Measurements from ENCODE around the genes NANOGP8 and RASGRP1.

DNA sequence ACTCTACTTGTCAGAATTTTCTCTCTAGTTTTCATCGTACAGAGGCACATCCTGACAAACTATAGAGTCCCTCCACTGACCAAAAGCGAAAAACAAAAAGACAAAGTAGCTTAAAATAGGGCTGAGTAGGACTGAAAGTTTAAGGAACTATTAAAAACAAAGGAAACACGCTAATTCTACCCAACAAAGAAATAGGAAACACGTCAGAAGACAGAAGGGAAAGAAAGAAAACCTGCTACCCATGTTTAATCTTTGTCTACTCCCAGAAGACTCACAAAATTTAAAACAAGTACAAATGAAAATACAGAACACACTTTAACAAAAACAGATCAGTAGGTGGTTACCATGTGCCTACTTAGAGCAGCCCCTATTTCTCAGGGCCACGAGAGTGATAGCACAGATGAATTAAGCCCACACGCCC, 26.4 kb downstream of the NANOGP8 start:
- PRO-cap, result no peak

GRCh38 chr15:35084893-35085349, at the start of gene NANOGP8:
TSS of gene NANOGP8 (minus strand) at chr15:35085295.
- PRO-cap, result no peak

DNA sequence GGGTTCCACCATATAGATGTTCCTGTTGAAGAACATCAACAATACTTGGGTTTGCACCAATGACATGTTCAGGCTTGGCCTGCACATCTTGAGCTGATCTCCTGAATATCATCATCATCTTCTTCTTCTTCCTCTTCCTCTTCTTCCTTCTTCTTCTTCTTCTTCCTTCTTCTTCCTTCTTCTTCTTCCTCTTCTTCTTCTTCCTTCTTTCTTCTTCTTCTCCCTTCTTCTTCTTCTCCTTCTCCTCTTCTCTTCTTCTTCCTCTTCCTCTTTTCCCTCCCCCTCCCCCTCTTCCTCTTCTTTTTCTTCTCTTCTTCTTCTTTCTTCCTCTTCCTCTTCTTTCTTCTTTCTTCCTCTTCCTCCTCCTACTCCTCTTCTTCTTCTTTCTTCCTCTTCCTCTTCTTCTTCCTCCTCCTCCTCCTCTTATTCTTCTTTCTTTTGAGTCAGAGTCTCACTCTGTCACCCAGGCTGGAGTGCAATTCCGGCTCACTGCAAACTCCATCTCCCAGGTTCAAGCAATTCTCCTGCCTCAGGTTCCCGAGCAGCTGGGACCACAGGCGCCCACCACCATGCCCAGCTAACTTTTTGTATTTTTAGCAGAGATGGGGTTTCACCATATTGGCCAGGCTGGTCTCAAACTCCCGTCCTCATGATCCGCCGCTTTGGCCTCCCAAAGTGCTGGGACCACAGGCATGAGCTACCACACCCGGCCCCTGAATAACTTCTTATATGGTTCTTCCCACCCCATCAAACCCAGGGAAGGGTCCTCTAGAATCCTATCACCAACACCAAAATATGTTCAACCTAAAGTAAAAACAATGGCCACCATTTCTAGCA, 198.0 kb upstream of the NANOGP8 start:
- PRO-cap, result no peak

DNA sequence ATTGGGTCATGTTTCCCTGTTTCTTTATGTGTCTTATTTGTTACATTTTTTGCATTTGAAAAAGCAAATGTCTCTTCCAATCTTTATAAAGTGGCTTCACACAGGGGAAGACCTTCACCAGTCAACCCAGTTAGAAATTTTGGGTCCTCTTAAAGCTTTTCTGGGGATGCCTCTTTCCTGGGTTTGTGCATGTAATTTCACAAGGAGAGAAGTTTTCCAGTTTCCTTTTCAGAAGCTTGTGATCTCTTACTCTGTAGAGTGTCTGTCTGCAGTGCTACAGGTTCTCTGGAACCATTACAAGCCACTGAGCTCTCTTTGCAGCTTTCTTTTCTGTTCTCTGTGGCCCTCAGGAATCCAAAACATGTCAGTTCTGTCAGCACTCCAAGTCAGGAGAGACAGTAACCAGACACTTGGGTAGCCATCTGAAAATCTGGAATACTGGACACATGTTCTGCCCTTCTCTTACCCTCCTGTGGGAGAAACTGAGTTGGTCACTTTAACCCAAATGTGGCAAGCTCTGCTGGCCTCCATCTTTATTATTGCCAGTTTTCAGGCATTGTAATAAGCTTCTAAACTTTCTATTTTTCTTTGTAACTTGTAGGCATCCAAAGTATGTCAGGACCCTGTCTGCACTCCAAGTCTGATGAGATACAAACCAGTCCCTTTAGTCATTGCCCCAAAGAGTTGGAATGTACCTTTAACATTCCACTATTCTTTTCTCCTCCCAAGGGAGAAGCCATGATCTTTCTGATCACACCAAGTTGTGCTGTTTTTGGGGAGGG, 183.8 kb downstream of the DPH6 start:
- PRO-cap, result no peak

DNA sequence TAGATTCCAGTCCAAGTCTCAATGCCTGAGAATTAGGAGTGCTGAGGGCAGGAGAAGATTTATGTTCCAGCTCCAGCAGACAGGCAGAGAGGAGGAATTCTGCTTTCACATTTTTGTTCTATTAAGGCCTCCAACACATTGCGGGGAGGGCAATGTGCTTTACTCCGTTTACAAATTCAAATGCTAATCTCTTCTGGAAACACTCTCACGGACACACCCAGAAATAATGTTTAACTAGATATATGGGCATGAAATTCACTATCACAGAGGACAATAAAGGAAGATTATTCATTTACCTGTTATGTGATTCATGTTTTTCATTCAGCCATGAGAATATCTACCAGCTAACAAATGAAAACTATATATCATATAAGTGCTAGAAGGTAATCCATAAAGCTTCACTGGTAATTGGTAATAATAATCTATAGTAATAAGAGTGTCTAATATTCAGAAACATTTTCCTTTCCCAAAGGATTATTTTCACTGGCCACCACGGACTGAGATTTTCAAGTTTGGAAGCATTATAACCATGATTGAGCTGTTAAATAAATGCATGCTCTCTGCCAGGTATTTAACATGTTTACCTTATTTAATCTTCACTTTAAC, 53.8 kb downstream of the DPH6 start:
- PRO-cap, result no peak

DNA sequence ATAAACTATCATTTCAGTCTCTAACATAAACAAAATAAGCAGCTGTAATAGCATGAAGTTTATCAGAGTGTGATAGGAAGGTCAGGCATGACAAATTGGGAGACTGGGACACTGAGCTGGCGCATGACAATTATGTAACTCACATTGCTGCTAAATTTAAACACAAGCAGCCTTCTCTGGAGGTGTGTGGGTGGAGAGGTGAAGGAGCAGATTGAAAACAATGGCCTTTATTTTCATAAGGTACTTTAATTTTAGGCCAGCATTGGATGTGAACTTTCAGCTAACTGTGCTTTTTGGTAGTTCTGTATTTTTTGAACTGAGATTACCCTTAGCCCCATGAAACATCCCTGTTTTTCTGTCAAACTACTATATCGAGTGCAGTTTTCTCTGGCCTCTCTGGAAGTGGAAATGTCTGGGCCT, 159.9 kb upstream of the DPH6 start:
- PRO-cap, result no peak

DNA sequence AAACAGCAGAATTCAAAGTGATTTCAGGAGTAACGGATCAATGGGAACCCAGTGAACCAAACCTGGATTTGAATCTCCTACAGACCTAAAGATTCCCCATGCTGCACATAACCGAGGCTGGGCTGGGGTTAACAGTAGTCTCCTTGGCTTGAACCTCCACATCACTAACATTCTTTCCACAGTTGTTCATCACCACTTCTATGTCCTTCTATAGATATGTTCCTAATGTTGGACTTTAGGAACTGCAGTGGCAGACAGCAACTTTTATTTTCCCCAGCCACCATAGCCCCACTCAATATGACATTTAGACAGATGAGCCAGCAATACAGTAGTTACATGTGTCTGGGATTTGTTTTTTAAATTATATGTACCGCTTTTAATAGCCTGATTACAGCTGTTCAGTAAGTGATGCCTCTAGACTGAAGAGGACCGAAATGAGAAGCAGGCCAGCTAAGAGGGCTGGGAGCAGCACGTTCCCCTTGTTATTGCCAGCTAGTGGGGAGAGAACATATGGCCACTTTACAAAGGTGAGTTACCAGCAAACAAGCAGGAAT, 472.7 kb upstream of the CDIN1 start:
- PRO-cap, result no peak

DNA sequence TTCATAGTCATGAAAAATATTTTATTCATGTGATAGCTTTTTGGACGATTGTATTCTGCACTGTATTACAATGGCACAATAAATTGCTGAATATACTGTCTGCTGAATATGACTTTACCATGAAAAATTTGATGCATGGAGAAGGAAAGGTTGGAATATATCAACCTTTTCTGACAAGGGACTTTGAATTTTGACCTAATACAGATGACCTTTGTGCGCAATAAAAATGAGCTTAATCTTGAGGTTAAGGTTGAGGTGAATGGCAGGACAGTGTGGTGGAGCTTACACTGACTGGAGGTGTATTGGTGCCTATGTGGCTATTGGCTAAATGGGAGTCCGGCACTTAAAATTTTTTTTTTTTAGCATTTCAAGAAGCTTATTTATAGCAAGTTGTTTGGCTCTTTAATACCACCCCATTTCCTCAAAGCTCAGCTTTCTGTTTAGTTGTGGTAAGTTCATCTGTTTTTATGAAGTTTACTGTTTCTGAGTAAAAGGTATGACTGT, 15.1 kb downstream of the CDIN1 start:
- PRO-cap, result no peak

DNA sequence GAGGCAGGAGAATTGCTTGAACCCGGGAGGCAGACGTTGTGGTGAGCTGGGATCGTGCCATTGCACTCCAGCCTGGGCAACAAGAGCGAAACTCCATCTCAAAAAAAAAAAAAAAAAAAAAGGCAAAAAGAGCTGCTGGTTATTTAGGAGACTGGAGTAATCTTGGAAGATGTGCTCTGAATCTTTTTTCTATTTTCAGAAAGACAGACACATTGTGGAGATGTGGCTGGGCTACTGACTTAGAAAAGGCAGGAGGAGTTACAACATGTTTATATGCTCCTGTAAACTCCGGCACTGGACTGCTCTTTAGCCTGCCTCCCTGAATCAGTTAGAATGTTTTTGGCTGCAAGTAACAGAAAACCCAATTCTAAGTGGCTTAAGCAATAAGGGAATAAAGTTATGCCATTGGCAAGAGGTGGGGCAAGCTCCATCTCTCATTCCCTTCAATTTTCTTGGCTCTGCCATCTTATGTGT, 22.2 kb upstream of the MEIS2 start:
- PRO-cap, result no peak

DNA sequence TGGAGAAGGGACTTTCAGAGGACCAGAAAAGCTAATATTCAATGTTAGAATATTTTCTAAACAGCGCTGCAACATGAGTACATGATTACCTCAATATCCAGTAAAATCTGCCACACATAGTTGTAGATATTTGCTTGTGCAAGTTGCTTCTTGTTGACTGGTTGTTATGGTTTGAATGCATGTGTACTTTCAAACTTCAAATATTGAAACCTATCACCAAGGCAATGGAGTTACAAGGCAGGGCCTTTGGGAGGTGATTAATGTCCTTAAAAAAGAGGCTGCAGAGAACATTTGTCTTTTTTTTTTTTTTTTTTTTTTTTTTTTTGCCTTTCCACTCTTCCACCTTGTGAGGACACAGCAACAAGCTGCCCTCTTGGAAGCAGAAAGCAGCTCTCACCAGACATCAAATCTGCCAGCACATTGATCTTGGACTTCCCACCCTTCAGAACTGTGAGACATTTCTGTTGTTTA, 50.0 kb downstream of the TMCO5A start:
- PRO-cap, result no peak

DNA sequence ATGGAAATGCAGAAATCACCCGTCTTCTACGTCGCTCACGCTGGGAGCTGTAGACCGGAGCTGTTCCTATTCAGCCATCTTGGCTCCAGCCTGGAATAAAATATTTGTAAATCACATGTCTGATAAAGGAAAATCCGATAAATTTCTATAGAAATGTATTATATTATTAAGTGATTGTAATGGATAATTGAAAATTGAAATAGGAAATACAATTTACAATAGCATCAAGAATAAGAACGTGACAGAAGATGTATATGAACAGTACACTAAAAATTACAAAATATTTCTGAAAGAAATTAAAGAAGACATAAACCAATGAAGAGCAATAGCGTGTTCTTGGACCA, 109.9 kb upstream of the SPRED1 start:
- PRO-cap, result no peak

DNA sequence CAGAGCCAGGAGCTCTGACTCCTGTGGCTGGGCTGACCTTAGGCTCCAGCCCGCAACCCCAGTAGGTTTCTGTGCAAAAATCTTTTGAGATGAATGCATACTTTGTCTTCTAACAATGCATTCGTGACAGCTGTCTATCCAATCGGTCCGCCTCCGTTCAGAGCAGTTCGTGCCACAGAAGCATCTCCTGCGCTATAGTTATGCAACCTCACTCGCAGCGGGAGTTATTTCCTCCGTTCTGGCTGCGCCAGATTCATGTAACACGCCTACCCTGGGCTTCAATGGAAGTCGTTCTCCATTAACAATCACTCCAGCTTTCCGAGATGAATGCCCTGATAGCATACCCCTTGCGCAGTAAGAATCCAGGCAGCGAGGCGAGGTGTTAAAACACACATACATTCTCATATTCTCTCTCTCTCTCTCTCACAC, 1.5 kb upstream of the SPRED1 start:
- PRO-cap, result unidirectional peak, minus-strand start at position 200 of the sequence

DNA sequence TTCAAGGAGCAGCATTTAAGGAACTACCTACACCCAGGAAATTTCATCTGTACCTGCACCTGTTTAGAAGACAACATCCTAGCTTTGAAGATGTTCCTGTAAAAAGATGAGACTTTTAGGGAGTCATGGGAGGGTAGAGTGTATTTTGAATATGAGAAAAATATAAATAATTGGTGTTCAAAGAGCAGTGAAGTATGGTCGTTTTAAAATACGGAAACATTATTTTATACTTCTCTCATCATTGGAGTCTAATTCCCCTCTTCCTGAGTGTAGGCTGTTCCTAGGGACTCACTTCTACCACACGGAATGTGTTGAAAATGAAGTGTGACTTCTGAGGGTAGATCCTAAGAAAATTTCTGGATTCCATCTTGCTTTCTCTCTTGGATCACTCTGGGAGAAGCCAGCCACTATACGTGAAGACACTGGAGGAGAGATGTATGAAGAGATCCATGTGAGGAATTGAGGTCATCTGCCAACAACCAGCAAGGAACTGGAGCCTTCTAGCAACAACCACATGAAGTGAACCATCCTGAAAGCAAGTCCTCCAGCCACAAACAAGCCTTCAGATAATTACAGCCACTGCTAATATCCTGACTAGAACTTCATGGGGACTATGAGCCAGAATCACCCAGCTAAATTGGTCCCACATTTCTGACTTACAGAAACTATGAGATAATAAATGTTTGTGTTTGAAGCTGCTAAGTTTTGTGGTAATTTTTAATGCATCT, 74.6 kb downstream of the SPRED1 start:
- PRO-cap, result no peak

GRCh38 chr15:38497385-38498616, 43.9 kb downstream of the FAM98B start:
- PRO-cap, result no peak

- PRO-cap, result bidirectional peak, plus-strand start at chr15:38564870, minus-strand start at chr15:38564804
These were observed at the start of gene RASGRP1 for GRCh38 chr15:38564569-38565218. TSS of gene RASGRP1 (minus strand) at chr15:38564814.

- PRO-cap, result no peak
These were observed 87.2 kb upstream of the RASGRP1 start for GRCh38 chr15:38651737-38652232.

DNA sequence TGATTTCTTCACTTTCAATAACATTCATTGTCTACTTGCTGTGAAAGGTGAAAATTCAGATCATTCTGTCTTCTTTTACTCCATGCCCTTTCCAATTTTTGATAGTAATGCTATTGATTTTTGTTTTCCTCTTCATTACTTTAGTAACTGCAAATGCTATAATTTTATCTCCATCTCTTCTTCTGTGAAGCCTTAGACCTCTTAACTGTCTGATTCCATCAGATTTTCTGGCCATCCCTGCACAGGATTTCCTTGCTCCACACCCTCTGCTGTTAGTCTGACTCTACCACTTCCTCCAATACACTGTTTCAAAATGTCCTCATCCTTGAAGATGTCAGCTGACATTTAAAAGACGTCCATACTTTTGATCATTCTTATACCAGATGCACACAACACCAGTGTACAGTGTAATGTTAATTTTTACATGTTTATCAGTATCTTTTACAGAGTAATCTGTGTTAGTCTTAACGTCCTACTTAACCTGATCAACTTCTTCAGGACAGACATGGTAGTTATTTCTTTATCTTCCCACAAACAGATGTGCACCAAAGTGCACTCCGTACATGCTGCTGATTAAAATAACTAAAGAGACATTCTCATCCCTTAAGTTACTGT, 102.3 kb upstream of the RASGRP1 start:
- PRO-cap, result no peak

DNA sequence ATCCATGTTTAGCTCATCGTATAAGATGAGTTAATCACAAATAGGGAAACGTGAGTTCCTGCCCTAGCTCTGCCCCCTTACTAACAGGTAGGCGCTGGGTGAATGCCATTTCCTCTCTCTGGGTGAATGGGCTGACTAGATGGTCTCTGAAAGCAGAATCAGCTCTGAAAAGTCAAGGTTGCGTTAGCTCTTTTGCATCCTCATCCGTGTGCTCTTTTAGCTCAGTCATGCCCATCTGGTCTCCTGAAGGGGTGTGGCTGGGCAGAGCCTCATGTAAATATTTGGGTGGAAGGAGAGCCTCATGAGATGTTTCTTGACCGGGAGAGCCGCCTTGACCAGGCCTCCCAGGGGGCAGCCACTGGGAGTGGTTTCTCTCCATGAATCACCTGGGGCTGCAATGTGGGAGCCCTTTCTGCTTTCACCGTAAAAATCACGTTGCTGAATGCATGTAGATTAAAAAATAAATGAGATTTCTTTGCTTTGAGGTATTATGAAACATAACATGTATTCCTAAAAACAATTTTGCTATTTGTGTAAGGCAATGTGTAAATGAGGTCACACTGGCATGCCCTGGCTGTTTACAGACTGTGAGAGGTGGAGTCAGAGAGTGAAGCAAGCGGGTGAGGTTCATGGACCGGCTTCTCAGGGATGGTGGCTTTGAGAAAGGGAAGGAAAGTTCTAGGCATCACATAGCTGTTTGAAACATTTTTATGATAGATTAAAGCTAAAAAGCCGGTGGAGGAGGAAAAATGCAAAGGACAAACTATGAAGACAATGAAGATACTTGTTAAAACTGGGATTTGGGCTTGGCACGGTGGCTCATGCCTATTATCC, 108.5 kb upstream of the RASGRP1 start:
- PRO-cap, result unidirectional peak, minus-strand start at position 210 of the sequence

GRCh38 chr15:38696145-38696862, 131.7 kb upstream of the RASGRP1 start:
- PRO-cap, result bidirectional peak, plus-strand start at chr15:38696576, minus-strand start at chr15:38696433

DNA sequence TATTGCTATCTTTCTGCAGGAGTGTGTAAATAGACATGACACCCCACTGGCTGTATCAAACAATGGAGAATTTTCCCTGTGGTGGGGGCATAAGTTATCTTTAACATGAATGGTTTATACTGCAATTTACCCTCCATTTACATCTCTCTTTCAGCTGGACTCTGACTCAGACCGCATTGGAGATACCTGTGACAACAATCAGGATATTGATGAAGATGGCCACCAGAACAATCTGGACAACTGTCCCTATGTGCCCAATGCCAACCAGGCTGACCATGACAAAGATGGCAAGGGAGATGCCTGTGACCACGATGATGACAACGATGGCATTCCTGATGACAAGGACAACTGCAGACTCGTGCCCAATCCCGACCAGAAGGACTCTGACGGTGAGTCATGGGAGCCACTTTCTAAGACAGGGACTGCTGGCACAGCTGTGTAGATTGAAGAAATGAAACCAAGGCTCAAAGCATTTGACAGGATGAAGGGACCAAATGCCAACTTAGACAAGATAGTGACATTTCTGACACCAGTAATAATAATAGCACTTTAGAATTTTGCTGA, 11.6 kb downstream of the THBS1 start:
- PRO-cap, result no peak